A673 (cell line): ENCODE data around the gene CYTH1.

DNA sequence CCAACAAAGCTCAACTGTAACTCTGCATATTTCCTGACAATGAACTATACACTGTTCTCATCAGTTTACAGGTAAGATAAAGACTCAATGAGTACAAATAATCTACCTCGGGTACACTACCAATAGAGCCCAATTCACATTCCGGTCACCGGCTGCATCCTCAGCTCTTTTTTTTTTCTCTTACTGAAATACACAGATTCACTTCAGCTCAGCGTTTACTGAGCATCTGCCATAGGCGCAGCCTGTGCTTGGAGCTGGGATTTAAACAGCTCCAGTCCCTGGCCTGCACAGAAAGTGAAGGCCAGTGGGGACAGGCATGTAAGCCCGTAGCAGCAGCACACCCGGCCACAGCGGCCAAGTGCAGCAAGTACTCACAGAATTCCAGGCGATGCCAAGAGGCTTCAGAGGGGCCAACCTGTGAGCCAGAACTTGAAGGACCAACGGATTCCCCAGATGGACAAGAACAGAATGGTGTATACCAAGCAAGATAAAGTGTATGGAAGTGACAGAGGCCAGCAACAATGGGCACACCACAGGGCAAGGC, 48.7 kb downstream of the CYTH1 start:
- PRO-cap = unidirectional peak, plus-strand start at position 376 of the sequence

DNA sequence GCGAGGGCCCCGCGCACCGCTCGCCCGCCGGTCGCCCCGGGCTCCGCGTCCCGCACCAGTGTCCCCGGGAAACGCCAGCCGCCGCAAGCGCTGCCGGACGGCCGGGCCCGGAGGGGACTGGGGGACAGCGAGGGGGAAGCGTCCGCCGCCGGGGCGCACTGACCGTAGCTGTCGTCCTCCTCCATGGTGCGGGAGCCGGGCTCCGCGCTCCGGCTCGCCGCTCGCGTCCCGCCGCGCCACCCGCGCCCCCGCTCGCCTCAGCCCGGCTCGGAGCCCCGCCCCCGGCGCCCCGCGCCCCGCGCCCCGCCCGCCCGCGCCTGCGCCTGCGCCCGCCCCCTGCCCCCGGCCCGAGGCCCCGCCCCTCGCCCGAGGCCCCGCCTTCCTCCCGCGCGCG, at the start of gene CYTH1:
CYTH1 (minus strand) TSS at position 235 of the 394 bp plus-strand sequence.
- PRO-cap = bidirectional peak, plus-strand start outside the sequence, minus-strand start at position 259 of the sequence

GRCh38 chr17:78782433-78782969, 428 bp upstream of the CYTH1 start:
- PRO-cap = bidirectional peak, plus-strand start at chr17:78782587, minus-strand start at chr17:78782297

DNA sequence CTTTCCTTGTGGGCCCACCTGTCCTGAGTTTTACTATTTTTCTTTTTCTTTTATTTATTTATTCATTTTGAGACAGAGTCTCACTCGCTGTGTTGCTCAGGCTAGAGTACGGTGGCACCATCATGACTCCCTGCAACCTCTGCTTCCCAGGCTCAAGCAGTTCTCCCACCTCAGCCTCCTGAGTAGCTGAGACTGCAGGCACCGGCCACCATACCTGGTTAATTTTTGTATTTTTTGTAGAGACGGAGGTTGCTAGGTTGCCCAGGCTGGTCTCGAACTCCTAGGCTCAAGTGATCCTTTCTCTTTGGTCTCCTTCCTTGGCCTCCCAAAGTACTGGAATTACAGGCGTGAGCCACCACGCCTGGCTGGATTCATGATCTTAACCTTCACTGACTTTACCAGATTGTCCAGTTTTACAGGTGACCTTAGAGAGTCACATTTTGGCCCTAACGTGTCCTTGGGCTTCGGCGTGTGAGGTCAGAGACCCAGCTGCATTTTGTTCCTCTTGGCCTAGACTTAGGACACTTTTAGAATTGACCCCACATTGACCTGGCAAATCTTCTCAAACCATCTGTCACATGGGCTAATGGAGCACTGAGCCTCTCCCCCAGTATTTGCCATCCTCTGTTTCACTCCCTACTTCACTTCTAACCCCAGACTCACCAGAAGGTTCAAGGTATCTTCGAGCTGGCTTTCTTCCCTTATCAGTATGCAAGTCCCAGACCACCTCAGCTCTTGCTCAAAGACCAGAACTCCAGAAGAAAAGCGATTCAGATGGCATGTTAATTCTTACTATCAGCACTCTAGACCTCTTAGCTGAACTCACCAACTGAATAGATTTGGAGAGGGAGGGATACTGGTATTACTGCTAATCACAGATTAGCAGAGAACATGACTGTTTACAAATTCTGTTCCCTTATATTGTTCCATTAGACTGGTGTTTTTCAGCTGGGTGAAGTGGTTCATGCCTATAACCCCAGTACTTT, 1.6 kb upstream of the CYTH1 start:
- PRO-cap = no peak

DNA sequence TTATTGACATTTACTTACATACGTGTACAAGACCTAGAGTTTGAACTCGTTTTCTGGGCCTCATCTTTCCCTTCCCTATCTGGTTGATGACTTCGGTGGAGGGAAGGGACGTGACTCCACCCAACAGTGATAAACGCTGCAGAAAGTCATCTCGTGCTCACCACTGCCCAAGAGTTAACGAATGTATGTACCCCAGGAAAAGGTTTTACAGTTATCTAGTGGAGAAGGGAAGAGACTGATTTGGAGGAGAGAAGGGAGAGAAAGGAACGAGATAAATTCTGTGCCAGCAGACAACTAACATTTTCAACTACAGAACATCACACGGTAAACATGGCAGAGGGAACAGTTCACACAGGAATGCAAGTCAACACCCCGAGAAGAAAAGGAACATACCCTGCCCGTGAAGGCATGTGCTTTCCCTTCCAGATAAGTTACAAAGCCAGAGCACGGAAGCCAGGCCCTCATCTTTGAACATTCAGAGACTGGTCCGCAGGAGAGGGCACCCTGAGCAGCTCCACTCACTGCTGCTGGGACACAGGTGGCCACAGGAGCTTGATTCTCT, 13.9 kb upstream of the CYTH1 start:
- PRO-cap = no peak

DNA sequence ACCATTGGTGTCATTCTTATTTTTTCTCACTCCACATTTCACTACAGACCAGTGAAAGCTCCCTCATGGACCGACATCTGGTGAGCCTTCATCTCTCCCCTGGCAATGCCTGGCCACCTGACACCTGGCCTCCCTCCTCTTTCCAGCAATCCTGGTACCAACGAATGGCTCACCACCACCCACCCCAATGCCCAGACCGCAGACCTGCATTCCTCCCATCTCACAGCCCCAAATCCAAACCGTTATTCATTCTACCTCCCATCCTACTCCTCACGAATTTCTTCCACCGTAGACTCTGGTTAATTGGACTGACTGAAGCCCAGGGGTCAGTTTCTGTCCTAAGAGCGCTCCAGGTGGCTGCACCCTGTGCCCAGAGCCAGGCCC, 15.2 kb downstream of the USP36 start:
- PRO-cap = no peak

- PRO-cap = no peak
Observed at GRCh38 chr17:78827001-78827751, 13.4 kb downstream of the USP36 start.

GRCh38 chr17:78888782-78889293, 14.2 kb downstream of the CEP295NL start:
- PRO-cap = no peak

GRCh38 chr17:78898926-78899227, 4.1 kb downstream of the CEP295NL start:
- PRO-cap = no peak

GRCh38 chr17:78935164-78935949, 10.2 kb upstream of the TIMP2 start:
- PRO-cap = no peak

DNA sequence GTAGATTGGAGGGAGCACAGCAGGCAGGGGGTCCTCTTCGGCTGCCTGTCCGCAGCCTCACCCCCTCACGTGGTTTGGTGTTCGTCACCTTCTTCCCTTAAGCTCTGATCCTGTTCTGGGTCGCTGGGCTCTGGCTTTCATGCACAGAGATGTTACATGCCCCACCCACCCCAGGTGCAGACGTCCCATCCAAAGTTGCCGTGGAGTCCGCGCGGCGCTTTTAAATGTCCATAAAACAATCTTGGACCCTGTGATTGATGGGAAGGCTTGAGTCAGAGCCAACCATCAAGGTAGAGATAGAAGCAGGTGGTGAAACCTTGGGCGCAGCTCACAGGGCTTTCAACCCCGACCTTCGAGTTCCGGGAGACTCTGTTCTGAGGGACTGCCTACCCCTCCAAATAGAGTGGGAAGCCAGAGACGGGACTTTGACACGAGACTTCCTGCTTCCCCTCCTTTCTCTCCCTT, 3.9 kb downstream of the ENGASE start:
- PRO-cap = no peak

DNA sequence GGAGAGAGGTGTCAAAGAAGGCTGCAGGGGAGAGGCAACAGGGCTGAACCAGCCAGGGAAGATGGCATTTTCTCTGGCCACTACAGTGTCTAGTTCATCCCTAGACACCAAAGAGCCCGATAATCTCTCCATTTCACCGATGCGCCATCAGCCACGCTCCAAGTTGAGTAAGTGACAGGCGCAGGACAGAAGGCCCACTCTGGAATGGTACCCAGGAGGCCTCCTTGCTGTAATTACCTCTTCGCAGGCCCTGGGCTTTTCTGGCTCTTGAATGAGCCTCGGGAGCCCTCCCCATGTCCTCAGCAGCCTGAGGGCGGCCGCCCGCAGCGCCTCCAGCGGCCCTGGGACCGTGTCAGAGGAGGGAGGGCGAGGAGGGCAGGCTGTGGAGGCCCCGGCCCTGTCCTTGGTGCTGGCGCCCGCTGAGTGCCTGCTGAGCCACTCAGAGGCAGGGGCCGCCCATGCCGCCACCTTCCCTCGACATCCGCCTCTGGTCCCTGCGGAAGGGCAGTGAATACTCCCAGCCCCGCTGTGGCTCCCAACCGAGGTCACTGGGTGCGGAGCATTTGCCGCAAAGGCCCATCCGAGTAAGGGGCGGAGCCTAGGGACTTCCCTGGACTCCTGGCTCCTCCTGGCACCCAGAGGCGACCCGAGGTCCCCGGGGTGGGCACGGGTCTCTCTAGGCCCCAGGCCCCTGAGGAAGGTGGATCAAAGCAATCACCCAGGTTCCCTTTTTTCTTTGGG, 2.9 kb downstream of the RBFOX3 start:
- PRO-cap = no peak

DNA sequence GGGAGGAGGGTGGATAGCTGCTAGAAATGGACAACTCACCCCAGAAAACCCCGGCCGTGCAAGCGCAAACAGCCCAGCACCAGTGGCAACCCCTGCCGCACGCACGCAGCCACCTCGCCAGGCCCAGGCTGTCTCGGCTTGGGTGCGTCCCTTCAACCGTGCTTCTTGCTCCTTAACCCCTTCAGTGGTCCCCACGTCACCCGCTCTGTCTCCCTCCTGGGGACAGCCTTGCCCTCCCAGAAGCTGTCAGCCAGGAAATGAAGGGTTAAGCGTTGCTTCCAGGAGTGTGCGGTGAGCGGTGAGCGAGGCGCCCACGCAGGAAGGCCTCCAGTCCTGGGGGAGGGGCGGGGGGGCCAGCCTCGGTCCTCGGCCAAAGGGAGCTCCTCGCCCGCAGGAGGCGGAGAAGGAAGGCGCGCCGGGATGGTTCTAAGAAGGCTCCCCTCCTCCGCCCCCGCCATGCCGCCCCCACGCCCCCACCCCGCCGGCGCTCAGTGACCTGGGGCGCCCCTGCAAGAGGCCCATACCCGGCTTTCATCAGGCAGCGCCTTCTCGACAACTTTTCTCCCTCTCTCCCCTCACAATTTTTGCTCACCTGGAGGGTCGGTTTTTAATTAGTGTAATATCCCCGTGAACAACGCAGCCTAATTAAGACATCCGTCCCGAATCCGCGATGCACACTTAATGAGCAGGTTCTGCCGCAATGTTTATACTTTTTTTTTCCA, 2.2 kb downstream of the RBFOX3 start:
- PRO-cap = no peak

- PRO-cap = no peak
Observed at GRCh38 chr17:79732689-79733680, 2.2 kb downstream of the ENPP7 start.

GRCh38 chr17:79802577-79803483, 6.0 kb upstream of the CBX8 start:
- PRO-cap = no peak

- PRO-cap = no peak
Observed at GRCh38 chr17:79829453-79830031, 9.7 kb downstream of the CBX4 start.

DNA sequence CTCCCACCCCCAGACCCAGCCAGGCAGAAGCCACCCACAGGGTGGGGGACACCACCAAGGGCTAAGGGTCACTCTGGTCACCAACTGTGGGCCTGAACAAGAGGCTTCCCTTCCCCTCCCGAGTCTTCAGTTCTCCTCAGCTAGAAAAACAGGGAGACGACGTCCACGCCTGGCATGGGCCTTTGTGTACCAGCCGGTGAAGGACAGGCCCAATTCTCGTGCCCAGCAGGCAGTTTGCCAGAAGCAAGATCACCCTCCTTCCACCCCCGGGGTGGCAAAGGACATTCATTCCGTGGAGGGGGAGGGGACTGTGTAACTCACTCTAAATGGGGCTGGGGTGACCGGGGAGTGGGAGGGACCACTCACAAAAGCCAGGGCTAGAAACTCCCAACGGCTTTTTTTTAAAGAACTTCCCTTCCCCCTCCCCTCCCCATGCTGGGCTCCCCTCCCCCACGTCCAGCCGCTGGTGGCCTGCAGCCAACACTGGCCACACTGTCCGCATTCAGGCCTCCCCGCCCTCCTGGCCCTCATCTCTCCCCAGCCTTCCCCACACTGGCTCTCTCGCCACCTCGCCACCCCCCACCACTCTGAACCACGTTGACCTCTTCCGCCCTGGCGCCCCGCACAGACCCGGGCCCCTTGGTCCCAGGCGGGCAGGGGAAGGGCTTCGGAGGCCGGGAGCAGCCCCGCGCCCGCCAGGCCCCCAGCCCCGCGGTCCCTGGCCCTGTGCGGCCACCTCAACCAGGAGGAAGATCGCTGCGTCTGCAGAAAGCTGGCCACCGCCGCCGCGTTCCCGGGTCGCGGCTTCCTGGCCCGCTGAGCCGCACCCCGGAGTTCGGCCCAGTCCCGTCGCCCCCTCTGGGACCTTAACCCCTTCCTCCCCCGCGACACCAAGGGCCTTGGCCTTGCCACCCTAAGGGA, 7.5 kb downstream of the CBX4 start:
- PRO-cap = no peak

DNA sequence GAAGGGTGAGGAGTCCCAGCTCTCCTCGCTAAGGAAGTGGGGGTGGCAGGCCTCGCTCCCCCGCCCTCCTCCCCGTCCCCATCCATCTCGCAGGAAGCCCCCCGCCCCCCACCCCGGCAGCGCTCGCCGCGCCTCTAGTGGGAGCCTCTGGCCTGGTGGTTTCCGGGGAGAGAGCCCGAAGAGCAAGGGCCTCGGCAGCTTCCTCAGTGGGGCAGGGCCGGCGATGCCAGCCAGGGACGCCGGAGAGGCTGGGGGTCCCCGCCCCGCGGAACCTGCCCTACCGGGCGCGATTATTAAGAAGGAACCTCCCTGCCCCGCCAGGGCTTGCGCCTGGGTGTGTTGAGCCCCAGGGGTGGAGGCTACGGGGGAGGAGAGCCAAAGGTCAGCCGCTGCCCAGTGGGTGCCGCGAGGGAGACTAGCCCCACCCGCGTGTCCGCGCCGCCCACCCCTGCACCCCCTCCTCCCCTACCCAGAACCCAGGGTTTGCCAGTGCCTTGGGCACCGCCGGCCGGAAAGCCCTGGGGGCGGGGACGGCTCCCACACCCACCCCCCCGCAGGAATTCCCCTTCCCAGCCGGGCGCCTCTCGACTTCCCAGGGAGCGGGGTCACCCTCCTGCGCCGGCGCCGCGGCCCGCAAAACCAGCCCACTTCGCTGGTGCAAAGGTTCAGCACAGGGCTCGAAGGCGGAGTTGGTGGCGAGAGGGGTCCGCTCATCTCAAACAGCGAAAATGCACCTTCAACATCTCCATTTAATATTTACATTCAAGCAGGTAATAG, 6.6 kb downstream of the CBX4 start:
- PRO-cap = no peak

- PRO-cap = no peak
Observed at GRCh38 chr17:79834371-79835226, 4.6 kb downstream of the CBX4 start.

- PRO-cap = no peak
Observed at GRCh38 chr17:79835227-79835913, 3.9 kb downstream of the CBX4 start.